ENCODE data around the gene NID2.

- PRO-cap, result no peak
These were observed 16.7 kb downstream of the NID2 start for GRCh38 chr14:52052203-52052477.

GRCh38 chr14:52068717-52069138, at the start of gene NID2:
Gene NID2, minus strand, starts transcription at chr14:52069059.
- PRO-cap, result bidirectional peak, plus-strand start at chr14:52069215, minus-strand start at chr14:52069058

- PRO-cap, result no peak
These were observed 10.4 kb upstream of the NID2 start for GRCh38 chr14:52079212-52079780.

DNA sequence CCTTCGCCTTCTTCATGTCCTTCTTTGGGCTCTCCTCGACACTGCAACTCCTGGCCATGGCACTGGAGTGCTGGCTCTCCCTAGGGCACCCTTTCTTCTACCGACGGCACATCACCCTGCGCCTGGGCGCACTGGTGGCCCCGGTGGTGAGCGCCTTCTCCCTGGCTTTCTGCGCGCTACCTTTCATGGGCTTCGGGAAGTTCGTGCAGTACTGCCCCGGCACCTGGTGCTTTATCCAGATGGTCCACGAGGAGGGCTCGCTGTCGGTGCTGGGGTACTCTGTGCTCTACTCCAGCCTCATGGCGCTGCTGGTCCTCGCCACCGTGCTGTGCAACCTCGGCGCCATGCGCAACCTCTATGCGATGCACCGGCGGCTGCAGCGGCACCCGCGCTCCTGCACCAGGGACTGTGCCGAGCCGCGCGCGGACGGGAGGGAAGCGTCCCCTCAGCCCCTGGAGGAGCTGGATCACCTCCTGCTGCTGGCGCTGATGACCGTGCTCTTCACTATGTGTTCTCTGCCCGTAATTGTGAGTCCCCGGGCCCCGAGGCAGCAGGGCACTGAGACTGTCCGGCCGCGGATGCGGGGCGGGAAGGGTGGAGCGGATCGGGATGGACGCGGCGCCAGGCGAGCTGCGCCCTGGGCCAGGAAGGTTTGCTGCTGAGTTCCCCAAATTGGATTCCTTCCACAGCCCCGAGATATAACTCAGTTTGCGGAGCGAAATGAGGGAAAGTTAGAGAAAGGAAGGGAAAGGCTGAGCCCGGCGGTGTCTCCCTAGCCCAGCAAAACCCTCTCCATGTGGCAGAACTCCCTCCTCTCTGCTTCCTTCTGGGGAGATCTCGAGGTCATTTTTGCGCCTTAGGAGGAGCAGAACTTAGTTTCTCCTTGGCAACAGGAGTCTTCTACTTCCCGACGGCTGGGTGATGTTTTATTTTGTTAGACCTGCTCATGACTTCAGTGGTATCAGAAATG, 921 bp downstream of the PTGDR start:
- PRO-cap, result no peak

DNA sequence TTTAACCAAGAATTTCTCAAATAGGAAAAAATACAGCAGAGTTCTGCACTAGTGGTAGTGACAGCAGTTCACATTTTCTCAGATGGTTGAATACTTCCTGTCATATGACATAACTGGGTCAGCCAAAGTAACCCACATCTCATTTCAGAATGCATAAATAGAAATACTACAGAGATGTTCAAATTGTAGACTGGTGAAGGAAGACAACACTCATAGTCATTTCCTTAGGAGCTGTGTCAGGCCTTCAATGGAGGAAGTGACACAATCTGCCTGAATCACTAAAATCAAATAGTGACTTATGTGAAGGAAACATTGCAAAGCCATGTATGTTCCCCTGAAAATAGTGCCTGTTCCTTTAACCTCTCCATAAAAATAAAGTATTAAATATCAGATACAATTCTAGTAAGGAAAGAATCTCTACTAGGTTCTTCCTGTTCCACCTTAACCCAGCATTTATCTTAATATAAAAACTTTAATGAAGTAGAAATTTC, 32.3 kb downstream of the FERMT2 start:
- PRO-cap, result bidirectional peak, plus-strand start at position 186 of the sequence, minus-strand start at position 80 of the sequence

GRCh38 chr14:52919817-52920151, 31.1 kb downstream of the FERMT2 start:
- PRO-cap, result no peak

DNA sequence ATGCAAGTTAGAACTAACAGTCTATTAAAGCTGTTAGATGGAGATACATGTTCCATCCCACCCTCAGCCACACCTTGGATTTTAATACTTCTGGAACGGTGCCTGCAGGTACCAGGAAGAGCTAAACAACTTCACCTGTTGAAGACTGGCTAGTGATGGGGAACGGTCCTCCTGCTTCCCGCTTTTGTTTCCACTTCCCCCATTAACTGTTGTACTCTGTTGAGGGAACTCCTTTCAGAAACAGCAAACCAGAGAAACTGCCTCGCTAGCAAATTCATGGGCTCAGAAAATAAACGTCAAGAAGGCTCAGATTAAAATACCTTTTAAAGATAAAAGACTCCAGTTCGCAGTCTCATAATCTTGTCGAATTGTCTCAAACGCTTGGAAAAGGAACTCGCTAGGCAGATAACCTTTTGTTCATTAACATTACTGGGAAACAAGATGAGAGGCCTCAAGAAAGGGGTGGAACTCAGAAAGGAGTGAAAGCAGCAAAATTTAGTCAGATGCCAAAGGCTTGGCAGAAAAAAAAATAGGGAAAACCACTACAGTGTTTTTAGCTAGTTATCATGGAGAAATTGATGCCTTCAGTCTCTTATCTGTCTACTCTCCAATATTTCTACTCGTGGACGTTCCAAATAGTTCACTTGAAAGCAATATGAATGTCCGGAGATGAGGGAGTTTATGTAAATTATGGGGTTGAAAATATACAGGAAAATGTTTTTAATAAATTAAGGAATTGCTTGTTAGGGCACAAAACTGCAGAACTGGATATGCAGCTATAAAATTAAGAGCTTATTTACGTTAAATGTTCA, 1.4 kb upstream of the FERMT2 start:
- PRO-cap, result unidirectional peak, minus-strand start at position 186 of the sequence

- PRO-cap, result no peak
These were observed 26.4 kb downstream of the DDHD1 start for GRCh38 chr14:53126809-53127101.

GRCh38 chr14:53608392-53608935, 348.2 kb downstream of the BMP4 start:
- PRO-cap, result no peak

DNA sequence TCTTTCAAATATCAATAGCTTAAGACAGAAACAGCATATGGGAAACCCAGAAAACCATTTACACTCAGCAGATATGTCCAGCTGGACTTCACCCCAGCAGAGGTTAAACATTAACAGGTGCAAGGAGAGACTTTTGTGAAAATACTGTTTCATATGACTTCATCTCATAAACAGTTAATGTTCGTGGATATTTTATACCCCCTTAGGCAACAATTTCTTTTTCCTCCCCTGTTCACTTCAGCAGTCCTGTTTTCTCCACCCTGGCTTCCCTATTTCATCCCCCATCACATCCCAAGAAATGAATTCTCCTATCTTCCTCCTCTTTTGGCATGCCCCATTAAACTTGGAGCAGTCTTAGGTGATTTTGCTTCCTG, 68.0 kb downstream of the BMP4 start:
- PRO-cap, result no peak

- PRO-cap, result bidirectional peak, plus-strand start at chr14:53953608, minus-strand start at chr14:53953388
These were observed 3.5 kb downstream of the BMP4 start for GRCh38 chr14:53952965-53953714.

- PRO-cap, result no peak
These were observed 143.2 kb upstream of the CDKN3 start for GRCh38 chr14:54253559-54254049.

DNA sequence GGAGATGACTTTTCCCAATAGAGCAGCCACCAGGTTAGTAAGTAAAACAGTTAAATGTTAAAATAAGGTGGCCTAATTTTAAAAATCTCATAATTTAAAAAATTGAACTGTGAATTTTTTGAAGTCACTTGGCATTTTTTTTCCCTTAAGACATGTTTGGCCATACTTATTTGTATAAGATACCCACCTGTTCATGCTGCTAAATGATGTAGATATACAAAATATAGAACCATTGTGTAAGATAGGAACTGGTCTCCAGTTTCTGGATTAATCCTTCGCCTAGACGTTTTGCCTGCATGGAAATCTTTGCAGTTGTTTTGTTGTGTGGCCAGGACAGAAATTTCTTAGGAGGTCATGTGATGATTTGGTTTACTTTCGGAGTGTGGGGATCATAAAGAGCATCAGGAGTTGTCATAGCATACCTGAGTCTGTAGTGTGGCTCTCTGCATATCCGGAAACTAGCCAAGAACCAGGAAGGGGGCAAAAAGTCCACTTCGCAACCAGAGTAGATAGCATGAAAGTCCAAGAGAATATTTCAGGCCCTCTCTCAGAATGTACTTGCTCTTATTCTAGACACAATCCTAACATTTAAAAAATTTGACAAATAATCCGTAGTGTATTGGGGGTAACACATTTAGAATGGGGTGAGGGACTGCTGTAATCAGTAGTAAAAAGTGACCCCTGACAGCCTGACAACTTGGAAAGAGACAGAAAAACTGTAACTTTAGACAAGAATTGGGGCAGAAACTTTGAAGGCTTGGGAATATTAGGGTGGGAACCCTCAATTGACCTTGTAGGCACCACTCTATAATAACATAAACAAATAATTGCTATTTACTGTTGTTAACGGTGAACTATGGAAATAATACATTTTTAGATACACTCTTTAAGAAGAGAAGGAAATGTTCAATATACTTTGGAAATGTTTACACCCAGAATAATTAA, 3.2 kb downstream of the SAMD4A start:
- PRO-cap, result no peak

GRCh38 chr14:54605906-54606723, 39.2 kb downstream of the SAMD4A start:
- PRO-cap, result no peak

- PRO-cap, result bidirectional peak, plus-strand start at chr14:54650523, minus-strand start at chr14:54650499
These were observed 83.5 kb downstream of the SAMD4A start for GRCh38 chr14:54650333-54650882.

DNA sequence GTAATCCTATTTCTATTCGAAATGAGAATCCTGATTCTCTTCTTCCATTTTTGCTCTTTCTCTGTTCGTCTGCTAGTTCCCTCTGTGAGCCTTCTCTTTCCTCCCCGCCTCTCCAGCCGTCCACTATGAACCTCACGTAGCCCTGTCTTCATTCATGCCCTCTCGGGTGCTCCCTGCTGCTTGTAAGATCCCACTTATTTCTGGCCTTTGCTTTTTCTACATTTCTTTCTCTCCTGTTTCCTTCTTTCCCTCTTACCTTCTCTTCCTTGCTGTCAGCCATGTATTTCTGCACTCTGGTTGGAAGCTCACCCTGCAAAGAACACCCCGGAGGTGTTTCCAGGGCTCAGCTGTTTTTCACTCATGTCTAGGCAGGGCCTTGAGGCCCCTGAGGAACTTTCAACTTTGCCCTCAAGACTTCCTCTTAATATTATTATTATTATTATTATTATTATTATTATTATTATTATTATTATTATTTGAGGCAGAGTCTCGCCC, 86.0 kb downstream of the SAMD4A start:
- PRO-cap, result no peak

DNA sequence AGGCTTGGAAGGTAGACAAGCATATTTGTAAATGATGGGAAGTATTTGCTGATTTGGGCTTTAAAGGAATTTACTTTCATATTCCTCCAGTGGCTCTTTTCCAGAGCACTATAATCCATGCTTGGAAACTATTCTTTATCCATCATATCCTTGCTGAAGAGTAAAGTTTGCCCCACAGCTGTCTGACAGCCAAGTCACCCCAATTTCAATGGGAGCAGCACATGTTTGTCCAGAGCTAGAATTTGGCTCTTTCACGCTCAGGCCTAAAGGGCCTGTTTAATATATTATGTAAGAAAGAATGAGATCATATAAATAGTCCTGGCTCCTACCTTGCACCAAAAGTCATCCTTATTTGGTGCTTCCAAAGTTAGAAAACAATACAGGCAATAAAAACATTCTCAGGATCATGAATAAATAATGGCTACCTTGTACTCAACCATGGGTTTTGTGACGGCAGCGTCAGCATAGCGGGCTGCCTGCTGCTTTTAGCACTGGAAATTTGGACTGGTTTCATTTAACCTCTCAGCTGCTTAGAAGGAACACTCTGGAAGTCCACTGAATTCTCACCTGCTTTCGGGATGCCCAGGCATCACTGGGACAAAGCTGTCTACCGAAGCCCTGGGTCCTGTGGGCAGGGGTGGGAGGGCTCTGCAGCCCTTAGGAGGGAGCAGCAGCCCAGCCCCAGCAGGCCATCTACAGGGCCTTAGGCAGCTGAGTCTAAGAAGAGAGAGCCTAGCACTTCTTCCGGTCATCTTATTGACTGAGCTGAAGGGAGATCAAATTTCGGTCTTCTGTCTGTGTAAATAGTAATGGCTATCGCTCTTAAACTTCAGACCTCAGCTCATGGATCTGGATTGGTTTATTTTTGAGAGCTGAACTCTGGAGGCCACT, 106.3 kb downstream of the SAMD4A start:
- PRO-cap, result no peak

- PRO-cap, result unidirectional peak, plus-strand start at chr14:54684409
These were observed 117.5 kb downstream of the SAMD4A start for GRCh38 chr14:54684169-54685008.

GRCh38 chr14:54959172-54959531, 56.5 kb upstream of the GCH1 start:
- PRO-cap, result no peak

DNA sequence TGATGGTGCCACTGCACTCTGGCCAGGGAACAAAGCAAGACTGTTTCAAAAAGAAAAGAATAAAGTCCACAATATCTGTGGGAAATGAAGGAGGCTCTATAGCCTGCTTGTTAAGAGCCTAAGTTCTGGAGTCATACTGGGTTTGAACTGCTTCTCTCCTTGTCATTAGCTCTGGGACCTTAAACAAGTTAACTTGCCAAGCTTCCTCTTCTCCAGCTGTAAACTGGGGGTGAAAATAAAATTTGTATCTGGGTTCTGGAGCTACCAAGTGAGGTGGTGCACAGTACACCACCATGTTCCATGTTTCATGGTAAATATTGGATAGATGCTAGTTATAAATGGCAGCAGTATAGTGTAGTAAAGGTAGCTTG, 8.1 kb downstream of the MAPK1IP1L start:
- PRO-cap, result no peak

All from pulmonary artery (tissue), 1 donor.